ENCODE measurements around a stretch of chr7.

- RRBS, result no CpG with 5 or more reads among the region's 31 CpGs
Measured at GRCh38 chr7:15687632-15688775, 1.5 kb upstream of the MEOX2 start.

GRCh38 chr7:16502289-16502718 lies 24.3 kb upstream of the LRRC72 start:
- RRBS, result no CpG with 5 or more reads among the region's 20 CpGs

DNA sequence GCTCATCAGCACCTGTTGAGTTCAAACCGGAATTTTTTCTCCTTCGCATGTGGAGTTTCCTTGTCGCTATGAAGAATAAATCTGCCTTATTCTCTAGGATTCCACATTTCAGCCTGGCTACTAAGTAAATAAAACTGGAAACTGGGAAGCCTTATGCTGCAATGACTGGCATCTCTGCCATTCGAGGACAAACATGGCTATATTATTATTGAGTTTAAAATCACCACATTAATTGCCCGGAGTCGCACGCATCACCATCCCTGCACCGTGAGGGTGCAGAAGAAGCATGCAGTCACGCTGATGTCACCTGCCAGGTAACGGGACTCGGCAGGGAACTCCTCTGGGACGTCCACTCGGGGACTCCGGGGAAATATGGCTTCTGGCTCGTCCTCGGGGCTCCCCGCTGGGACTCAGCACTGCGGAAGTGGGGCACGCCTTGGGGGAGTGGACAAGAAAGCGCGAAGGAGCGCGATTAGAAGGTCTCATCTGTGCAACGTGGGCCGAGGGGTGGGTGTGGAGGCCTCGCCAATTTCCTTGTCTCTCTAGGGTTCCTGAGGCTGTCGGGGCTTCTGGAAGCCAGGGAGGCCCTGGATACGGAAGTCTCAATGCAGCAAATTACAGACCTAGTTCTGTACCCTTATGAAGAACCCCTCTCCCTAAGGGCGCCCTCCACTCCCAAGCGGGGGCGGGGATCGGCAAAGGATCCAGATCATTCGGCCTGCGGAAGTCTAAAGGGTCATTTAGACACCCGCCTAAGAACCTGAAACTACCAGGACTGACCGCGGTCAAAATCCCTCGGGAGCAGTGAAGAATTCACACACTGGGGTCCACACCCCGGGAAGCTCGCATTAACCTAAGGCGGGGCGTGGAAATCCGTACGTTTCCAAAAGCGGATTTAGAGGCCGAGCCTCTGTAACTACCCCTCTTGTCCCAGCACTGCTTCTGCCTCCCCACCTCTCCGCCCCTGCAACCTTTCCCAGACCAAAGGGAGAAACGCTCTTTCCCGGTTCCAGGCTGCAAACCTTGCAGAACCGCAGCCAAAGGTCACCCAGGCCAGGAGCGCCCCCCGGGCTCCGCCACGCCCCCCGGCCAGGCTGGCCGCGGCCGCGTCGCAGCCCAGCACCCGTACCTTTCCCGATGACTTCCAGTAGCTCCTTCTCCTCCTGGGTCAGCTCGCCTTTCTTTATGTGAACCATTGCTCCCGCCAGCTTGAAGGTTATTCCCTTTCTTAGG lies 760 bp downstream of the ANKMY2 start:
- RRBS, result 4% methylated on average over 11 of the region's 64 CpGs

- RRBS, result no CpG with 5 or more reads among the region's 24 CpGs
Measured at GRCh38 chr7:16754338-16754880, 854 bp downstream of the TSPAN13 start.

DNA sequence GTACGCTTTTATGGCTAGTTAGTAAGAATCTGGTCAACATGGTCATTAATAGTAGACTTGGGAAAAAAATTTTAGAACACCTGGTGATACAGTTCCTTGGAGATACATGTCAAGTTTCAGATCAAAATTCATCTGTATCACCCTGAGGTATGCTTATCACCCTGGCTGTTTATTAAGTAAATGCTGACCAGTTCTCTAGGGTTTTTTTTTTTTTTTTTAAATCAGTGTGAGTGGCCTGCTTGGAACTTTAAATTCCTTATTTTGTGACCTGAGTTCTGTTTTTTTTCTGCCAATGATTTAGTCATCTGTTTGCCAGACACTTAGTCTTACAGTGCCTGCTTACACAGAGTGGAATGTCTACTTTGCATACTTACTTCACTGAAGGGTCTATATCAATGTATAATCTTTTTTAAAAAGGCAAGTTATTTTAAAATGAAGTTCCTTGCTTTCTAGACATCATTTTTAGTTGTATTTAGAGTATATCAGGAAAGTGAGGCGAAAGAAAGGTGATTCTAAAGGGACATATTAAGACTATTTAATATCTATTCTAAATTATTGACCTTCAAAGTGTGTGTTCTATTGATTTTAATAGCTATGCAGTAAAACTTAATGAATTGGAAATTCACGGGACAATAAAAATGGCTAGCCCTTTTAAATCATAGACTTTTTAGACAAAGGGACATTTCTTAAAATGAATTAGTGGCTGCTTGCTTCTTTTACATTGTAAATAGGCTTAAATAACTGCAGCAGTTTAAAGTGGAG lies 2.0 kb downstream of the TSPAN13 start:
- RRBS, result no CpG with 5 or more reads among the region's 3 CpGs

GRCh38 chr7:16794798-16795287 lies 10.0 kb downstream of the AGR2 start:
- RRBS, result no CpG with 5 or more reads among the region's 7 CpGs

GRCh38 chr7:16916068-16916610 lies 34.4 kb upstream of the AGR3 start:
- RRBS, result no CpG with 5 or more reads among the region's 2 CpGs

DNA sequence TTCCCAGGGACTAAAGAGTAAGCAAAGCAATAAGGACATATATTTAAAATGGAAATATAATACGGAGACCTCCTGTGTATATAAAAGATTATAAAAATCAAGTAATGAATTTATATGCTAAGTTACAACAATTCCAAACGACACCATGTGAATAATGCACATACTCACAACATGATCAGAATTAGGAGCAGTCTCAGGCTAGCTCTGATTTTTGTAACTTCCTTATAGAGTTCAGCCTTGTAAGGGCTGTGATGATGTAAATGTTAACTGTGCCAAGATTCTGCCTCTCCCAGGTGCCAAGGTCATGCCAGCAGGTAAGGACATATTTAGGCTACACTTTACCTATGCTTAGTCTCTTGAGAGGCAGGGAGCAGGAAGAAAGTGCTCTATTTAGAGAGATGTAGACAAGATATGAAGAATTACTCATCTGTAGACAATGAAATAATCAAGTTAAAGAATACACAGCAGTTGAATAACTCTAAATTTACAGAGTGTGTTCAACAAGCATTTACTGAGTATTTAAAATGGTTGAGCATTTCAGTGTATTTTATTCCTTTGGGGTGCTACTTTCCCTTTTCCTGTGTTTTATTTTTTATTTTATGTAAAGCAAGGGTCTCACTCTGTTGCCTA lies 53.6 kb upstream of the AGR3 start:
- RRBS, result no CpG with 5 or more reads among the region's 2 CpGs

- RRBS, result no CpG with 5 or more reads among the region's 3 CpGs
Measured at GRCh38 chr7:17185581-17186037, 112.8 kb upstream of the AHR start.

DNA sequence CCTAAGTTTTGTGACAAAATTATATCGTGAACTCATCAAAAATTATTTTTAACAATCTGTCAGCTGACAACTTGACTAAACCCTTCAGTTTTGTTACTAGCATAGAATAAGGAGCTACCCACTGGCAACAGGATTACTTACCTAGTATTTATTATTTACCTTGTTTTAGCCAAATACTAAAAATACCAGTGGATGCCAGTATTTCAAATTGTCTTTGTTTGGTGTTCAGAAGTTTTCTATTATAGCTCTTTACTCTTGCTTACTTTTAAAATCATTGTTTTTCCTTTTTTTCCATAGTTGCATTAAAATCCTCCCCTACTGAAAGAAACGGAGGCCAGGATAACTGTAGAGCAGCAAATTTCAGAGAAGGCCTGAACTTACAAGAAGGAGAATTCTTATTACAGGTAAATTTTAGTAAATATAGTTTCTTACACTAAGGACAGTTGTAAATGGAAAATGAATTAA lies 23.8 kb downstream of the AHR start:
- RRBS, result no CpG with 5 or more reads among the region's 2 CpGs

- RRBS, result no CpG with 5 or more reads among the region's 5 CpGs
Measured at GRCh38 chr7:17333038-17334168, 35.0 kb downstream of the AHR start.

DNA sequence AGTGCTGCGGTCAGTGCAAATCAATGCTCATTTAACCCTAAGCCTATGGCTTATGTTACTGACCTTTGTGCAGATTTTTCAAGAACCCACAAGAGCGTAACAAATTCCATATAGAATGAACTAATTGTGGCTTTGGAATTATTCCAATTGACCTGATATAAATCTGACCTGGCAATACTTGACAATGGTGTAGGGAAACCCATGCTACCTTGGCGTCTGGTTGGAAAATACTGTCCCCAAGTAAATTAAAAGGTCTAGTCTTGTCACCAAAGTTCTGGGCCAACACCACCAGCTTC lies 320.8 kb downstream of the AHR start:
- RRBS, result no CpG with 5 or more reads among the region's 3 CpGs

GRCh38 chr7:18019577-18020000 lies 8.1 kb downstream of the PRPS1L1 start:
- RRBS, result no CpG with 5 or more reads among the region's 1 CpG

GRCh38 chr7:18246702-18247080 lies 219.0 kb upstream of the PRPS1L1 start:
- RRBS, result no CpG with 5 or more reads among the region's 3 CpGs

- RRBS, result no CpG with 5 or more reads among the region's 2 CpGs
Measured at GRCh38 chr7:18342119-18342318, 153.5 kb upstream of the HDAC9 start.

GRCh38 chr7:18496100-18496573 lies 588 bp downstream of the HDAC9 start:
- RRBS, result no CpG with 5 or more reads among the region's 7 CpGs

DNA sequence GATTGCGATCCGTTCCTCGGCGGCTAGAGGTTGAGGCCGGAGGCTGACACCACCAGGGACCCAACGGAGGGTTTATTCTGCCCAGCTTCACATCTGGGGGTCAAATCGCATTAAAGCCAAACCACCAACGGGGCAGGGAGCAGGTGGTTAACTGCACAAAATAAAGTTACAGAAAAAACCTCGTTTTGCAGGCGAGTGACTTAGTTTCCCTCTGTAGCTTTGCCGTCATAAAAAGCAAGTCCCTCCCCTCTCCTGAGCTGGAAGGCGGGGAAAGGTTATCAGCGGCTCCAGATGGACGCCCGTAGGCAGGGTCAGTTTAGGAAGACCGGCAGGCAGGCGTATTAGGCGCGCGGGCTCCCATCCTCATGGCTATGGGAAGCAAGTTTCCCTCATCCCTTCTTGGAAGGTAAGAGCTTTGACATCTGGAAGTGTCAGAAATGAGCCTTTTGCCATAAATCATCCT lies 10.8 kb downstream of the TWIST1 start:
- RRBS, result 15% methylated on average over 5 of the region's 20 CpGs

All from GM19240 (cell line).